AG04449 (cell line): ENCODE data around the genes MTMR12 and BRIX1.

DNA sequence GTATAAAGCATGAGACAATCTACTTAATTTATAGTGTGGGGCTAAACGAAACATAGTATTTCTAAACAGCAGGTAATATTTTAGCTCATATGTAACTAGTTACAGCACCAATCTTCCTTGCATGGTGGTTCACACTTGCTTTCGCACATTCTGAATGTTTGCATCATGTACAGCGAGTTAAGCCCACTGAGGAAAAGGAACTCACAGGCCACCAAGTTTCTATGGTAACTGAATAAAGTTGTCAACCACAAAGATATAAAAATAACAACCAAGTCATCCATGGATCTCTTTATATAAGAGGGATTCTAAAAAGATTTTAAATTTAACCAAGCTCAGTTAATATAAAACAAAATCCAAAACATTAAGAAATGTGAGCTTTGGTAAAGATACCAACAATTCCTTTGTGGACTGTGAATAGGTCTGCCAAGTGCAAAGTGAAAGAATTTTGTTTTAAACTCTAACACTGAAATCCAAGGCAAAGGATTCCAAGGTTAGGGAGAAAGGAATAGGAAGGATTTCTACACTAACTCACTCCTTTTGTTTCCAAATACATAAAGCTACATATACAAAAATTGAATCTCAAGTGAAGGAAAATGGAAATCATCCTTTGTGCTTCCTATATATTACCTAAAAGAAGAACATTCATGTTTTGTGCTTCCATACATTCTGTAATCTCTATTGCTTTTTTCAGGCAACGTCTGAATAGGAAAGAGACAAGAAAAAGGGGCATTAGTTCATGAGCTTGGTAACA lies 67.5 kb upstream of the GOLPH3 start:
- RRBS: no CpG with 5 or more reads among the region's 4 CpGs

- RRBS: 2% methylated on average over 39 of the region's 91 CpGs
These were observed at the start of gene MTMR12 for GRCh38 chr5:32312418-32313229. MTMR12 (minus strand) TSS chr5:32312939.

- RRBS: no CpG with 5 or more reads among the region's 7 CpGs
These were observed 54.3 kb downstream of the ZFR start for GRCh38 chr5:32390164-32390764.

DNA sequence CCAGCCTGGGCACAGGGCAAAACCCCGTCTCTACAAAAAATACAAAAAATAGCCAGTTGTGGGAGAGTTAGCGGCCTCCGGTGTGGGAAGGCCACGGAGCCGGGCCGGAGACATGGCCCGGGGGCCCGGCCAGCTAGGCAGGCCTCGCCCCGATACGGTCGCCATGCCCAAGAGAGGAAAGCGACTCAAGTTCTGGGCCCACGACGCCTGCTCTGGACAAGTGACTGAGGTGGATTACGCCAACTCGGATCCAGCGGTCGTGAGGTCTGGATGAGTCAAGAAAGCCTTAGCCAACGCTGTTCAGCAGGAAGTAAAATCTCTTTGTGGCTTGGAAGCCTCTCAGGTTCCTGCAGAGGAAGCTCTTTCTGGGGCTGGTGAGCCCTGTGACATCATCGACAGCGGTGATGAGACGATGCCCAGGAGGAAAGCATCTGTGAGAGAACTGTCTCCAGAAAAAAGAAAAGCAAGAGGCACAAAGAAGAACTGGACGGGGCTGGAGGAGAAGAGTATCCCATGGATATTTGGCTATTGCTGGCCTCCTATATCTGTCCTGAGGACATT lies 62.6 kb upstream of the SUB1 start:
- RRBS: no CpG with 5 or more reads among the region's 24 CpGs

GRCh38 chr5:32593243-32593732 lies 7.9 kb downstream of the SUB1 start:
- RRBS: no CpG with 5 or more reads among the region's 6 CpGs

- RRBS: 10% methylated on average over 22 of the region's 73 CpGs
These were observed 2.6 kb downstream of the NPR3 start for GRCh38 chr5:32713289-32714546.

DNA sequence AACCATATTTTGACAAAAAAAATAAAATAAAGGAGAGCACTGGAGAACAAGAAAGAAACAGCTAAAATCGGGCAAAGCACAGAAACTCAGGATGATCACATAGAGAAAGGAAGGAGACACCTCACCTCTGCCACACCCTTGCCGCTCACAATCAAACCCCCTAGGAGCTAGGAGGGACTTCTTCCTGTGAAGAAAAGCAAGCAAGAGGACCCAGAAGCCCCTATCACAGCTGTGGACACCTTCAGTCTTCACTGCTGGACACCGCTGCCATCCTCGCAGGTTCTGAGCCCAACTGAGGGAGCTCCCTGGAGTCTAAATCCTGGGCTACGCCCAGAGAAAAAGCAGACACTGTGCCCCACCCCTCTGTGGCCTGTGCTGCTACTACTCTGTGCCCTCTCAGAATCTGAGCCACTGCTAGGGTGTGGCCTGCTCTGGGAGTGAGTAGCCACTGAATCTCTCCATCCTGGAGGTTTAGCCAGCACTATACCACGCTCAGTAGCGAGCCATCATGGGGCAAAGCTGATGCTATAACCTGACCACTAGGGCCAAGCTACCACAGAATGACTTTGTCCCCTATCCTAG lies 338.1 kb downstream of the NPR3 start:
- RRBS: no CpG with 5 or more reads among the region's 7 CpGs

- RRBS: no CpG with 5 or more reads among the region's 4 CpGs
These were observed 79.0 kb downstream of the ADAMTS12 start for GRCh38 chr5:33812727-33813183.

DNA sequence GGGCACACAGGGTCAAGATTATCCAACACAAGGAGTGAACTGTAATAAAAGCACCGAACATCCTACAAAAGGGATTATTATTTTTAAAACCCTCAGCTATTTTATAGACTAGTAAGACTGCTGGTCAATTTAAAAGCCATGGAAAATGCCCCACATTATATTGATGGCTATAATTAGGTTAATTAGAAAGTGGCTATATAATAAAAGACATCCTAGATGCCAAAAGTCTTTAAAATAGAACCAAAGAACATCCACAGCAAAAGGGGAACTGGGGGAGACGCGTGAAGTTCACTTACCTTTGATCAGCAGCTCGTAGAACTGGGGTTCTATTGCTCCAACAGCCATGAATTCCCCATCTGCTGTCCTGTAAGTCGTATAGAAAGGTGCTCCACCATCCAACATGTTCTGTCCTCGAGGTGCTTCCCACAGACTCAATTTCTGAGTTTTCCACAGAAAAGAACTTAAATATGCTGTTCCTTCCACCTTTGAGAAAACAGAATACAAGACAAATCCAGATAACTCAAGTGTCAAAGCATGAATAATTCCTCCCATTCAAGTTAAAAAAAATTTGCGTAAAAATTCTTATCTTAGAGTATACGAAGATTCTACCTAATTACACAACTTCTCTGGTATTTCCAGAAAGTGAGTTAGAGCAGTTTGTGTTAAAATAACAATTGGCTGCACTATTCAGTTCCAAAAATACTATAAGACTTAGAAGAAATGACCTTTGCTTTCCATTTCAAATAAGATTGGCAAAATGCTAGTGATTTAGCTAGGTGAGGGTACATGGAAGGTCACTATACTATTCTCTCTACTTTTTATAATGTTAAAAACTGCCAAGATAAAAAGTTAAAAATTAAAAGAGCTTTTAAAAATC lies 9.3 kb downstream of the AMACR start:
- RRBS: no CpG with 5 or more reads among the region's 8 CpGs

- RRBS: no CpG with 5 or more reads among the region's 12 CpGs
These were observed 176.2 kb upstream of the RAI14 start for GRCh38 chr5:34479742-34480443.

DNA sequence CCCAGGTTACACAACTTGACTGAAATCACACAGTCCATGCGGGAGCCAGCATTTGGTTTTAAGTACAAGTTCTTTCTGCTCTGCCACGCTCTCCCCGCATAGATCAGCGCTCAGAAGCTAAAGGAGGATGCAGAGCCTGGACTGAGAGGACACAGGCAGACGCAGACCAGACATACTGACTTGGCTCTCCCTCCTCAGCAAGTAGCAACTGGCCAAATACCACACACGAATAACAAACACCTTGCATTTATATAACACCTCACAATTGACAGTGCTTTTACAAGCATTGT lies 126.2 kb upstream of the RAI14 start:
- RRBS: no CpG with 5 or more reads among the region's 6 CpGs

- RRBS: no CpG with 5 or more reads among the region's 4 CpGs
These were observed 1.1 kb downstream of the RAI14 start for GRCh38 chr5:34657382-34657515.

GRCh38 chr5:34687215-34687736 lies 31.1 kb downstream of the RAI14 start:
- RRBS: no CpG with 5 or more reads among the region's 7 CpGs

DNA sequence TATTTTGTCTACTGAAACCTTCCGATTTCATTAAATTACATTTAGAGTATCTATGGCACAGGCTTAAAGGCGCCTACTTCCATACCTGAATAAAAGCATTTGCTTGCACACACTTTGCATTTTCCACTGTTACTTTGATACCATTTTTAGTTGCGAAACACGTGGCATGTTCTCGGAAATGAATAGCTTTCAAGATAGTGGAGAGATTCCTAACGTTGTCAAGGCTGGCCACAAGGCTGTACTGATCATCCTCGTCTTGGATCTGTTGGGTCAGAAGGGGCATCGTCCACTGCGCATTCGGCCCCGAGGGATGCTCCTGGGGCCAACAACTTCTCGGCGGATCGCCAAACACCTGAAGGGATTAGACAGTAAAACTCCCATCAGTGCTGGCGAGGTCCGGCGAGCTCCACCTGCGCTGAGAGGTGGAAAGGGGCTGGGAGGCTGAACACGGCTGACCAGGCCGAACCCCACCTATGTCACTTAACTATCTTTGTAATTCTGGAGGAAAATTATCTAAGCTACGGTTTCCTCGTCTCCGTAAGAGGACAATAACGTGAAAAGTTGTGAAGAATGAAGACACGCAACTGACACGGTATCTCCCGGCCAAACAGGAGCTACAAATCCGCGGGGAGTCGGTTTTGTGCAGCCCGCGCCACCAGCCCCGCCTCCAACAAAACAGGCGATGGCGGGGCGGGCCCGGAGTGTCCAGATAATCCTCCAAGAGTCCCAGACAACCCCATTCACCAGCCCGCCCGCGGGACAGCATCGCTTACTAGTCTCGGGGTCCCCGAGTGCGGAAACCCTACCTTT lies 489 bp downstream of the RAD1 start:
- RRBS: under 1% methylated on average over 8 of the region's 44 CpGs

DNA sequence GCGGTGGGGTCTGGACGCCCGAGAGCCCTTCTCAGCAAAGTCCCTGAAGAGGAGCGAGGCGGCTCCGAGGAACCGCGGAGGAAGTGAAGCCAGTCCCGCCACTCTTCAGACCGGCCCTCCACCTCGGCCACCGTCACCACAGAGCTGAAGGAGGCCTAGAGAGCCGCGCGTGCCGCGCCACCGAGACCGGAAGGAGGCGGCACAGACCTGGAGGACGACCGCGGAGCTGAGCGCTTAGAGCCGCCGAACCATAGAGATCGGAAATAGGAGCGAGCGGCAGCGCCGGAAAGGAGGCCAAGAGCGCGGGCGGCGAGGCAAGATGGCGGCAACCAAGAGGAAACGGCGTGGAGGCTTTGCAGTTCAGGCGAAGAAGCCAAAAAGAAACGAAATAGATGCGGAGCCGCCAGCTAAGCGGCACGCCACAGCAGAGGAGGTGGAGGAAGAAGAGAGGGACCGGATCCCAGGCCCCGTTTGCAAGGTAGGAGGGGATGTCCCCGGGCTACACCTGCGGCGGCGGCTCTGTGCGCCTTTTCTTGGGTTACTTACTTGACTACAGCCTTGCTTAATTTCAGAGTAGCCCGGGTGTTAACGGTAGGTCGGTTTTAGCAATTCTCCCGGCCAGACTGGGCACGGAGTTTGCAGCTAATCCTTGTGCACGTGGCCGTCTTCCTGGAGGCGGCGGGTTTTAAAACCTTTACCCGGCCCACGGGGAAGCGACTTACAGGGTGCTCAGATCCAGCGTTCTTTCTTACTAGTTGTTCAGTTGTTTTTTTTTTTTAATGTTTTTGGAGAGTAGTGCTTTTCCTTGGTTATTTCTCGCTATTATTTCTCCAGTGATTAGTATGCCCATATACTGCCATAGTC lies at the start of gene BRIX1:
BRIX1 (plus strand) TSS at position 292 of the 864 bp plus-strand sequence.
- RRBS: under 1% methylated on average over 32 of the region's 65 CpGs

DNA sequence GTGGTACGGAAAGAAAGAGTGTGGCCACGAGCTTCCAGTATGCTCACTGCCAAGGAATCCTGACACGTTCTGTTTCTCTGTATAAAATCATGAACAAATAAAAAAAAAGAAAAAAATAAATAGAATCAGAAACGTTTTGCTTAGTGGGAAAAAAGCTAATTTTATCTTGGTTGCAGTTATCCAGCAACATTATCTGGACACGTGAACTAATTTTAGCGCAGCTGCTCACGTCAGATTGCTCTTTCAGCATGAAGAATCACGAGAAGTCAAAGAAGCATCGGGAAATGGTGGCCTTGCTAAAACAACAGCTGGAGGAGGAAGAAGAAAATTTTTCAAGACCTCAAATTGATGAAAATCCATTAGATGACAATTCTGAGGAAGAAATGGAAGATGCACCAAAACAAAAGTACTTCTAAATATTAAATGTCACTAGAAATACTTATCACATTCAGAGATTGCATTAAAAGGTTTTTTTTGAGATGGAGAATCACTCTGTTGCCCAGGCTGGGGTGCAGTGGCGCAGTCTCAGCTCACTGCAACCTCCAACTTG lies 15.3 kb downstream of the DNAJC21 start:
- RRBS: no CpG with 5 or more reads among the region's 10 CpGs

- RRBS: no CpG with 5 or more reads among the region's 2 CpGs
These were observed 30.6 kb upstream of the IL7R start for GRCh38 chr5:35826191-35826390.

DNA sequence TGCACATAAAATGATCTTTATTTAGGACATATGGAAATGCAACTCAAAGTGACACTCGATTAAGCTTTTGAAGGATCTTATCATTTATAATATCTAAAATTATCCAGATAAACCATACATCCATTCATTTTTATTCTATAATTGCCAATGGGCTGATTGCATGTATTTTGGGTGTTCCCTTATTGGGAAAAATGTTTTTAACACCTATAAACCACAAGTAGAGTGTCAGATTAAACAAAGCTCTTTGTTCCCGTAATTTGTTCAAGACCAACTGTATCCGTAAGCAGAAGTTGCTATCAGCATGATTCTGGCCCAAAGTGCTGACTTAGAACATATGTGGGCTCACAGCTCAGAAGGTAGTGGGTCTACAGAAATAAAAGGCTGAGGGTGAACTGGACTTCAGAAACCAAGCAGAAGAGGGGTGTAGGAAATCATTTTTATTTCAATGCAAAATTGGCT lies 23.5 kb upstream of the IL7R start:
- RRBS: no CpG with 5 or more reads among the region's 3 CpGs

DNA sequence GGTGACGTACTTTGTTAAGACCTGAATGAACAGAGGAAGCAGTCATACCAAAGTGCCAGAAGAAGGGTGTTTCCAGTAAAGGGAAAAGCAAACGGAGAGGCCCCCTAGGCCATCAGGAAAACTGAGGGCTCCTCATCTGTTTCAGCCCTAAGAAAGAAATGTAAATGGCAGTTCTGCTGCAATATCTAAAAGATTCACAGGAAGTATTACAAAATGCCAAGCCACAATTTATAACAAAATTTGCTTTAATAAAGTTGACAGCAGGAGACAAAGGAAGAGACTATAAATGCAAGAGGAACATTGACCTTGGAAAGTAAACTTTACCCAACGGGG lies 71.3 kb downstream of the SLC1A3 start:
- RRBS: no CpG with 5 or more reads among the region's 3 CpGs

GRCh38 chr5:37589968-37590810 lies 211.1 kb downstream of the WDR70 start:
- RRBS: no CpG with 5 or more reads among the region's 2 CpGs